Natural killer cell (primary cell): ENCODE measurements around the genes OOSP2 and MS4A4E.

- PRO-cap, result no peak
Observed at GRCh38 chr11:58619252-58620068, 3.0 kb upstream of the CNTF start.

DNA sequence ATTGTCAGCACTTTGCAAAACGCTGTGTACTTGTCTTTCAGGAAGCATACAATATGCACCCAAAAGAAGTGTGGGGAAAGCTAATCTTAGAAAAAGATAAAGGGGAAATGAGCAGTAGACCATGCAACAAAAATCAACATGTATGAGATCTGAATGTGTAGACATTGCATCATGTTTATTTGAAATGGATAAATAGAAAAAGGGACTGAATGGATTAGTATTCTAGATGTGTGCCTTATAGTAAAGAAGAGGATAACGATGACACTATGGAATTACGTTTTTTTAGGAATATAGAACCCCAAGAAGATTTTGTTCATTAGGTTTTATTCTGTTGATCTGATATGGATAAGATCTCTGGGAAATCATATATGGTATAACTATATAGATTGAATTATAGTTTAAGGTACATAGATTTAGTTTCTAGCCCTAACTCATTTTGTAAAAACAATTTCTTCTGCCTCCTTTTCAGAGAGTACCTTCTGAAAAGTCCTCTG is 4.7 kb downstream of the CNTF start:
- PRO-cap, result no peak

GRCh38 chr11:58674522-58675016 is 52.1 kb downstream of the CNTF start:
- PRO-cap, result no peak

DNA sequence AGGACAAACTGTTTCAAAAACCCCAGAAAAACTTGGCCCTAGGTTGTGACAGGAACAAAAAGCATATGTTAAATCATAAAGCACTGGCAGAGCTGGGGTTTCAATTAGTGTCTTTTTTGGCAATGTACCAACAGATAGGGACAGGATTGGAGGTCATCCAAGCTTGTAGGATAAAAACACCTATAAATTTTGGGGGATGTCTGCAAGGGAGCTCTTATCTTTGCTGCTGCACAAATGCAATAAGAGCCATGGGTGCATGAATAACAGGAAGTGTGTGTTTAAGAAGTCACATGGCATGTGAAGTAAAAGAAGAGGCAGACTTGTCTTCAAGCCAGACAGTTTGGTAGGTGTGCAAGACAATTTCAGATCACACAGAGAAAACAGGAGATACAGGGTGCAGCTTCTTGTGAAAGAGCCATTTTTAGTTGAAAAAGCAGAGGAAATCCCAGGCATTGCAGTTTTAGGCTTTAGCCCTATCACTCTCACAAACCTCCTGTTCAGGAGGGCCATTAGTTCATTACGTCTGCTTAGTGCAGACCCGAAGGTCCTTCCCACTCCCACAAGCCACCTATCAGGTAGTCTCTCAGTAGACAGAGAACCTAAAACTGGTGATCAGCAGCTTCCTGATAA is 4.6 kb downstream of the GLYAT start:
- PRO-cap, result unidirectional peak, plus-strand start at position 370 of the sequence

GRCh38 chr11:58762237-58762757 is 30.6 kb upstream of the GLYAT start:
- PRO-cap, result no peak

DNA sequence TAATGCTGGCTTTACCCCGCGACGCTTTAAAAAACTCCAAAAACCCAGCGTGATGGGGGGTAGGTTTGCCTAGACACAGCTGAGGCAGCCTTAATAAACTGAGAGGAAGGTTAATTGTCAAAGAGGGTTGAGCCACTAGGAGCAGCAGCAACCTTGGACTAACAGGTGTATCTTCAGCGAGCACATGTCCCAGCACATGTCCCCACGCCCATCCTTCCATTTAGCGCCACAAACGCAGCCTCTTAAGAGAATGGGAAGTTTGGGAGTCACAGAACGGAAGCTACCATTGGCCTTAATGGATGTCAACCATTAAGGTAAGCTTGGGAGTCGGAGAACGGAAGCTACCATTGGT is 24.1 kb downstream of the GLYATL1 start:
- PRO-cap, result no peak

DNA sequence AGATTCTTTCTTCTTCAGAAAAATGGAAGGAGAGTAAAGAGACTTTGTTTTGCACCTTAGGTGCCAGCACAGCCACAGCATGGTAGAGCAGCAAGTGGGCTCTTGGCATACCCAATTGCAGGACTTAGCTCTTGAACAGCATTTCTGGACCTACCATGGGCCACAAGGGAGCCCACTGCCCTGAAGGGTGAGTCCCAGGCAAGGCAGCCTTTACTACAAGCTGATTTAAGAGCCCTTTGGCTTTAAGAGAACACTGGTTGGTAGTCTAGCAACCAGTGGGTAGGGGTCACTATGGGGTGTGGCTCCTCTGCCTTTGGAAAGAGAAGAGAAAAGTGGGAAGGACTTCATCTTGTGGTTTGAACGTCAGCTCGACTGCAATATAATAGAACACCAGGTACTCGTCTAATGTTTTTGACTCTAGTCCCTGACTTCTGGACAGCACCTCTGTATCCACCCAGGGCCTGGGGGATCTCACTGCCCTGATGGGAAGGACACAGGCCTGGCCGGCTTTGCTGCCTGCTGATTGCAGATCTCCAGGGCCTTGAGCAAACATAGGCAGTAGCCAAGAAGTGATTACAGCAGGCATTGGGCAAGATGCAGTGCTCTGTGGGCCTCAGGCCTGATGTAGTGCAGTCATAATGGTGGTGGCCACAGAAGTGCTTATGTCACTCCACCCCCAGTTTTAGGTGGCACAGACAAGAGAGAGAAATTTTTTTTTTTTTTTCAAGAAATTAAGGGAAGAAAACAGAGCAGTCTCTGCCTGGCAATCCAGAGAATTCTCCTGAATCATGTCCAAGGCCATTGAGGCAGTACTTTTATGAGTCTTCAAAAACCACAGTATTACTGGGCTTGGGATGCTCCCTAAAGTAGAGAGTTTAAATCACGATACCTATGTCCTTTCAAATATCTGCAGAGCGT is 73.3 kb upstream of the GLYATL1B start:
- PRO-cap, result no peak

DNA sequence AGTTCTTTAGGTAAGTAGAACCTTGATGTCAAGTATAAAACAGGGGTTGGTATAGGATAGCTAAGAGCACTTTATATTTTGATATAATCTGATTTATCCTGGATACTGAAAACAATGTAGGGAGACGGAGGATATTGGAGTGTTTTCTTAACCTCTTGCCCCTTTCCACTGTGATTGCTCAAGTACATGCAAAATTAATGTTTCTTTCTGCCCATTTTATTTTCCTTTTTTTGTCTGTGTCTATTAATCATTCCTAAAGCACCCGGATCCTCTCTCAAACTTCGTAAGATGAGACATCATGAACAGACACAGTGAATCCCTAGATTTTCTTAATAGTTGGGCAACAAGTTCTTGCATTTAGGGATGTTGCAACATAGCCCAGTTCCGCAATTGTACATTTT is 2.8 kb downstream of the FAM111A start:
- PRO-cap, result no peak

- PRO-cap, result no peak
Observed at GRCh38 chr11:59175638-59176054, 3.7 kb downstream of the DTX4 start.

DNA sequence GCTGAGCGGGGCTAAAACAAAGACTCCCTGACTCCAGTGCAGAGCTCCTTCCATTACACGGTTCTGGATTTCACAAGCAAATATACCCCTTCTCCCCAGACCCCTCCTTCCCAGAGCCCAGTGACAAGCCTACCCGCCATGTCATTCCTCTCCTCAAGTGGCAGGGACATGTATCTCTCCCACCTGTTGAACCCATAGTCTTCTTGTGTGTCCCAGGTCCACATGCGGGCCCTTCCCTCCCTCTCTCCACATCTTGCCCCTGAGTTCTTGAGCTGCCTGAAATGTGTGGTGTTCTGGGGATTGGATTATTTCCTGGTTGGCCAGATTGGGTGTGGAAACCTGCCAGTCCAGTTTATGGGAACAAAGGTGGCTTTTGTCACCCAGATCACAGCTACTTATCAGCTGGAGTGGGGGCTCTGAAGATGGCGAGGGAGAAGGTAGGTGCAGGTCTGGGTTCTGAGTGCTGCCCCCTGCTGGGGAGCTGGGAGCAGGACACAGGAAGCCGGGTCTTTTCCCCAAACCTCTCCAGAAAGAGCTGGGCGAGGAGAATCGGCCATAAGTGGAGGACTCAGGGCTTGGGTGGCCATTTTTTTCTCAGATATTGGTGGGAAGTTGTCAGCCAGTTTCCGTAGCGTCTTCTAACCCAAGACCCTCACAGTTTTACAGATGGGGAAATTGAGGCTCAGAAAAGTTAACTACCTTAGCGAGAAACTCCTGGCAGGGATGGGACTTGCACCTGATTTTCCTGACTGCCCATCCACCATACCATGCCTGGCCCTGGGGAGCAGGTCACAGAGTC is 14.3 kb downstream of the DTX4 start:
- PRO-cap, result no peak

DNA sequence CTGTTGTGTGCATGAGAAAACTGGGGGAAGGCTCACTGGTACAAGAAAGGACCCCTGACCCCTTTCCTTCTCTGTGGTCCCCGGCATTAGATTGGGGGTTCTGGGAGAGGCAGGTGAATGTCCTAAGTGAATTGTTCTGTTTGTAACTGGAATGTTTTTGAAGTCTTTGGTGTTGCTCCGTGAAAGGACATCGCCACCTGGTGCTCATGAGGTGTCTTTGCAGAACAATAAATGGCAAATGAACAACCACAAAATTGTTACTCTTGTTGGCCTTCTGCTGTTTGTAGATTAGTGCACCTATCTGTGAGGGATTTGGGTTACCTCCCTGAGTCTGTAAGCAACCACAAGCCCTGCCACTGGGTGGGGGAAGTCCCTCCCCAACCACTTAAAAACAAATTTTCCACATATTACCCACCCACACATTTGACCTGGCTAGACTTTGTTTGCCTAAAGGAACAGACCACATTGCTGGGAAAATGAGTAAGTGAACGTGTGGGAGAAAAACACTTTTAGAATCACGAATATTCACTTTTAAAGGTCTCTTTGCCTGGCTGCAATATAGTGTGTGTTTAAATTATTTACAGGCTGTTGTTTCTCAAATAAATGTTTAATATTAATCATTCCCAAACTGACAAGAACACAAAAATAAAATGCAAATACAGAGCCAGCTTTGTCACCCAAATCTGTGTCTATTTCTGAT is 4.7 kb downstream of the MPEG1 start:
- PRO-cap, result no peak

DNA sequence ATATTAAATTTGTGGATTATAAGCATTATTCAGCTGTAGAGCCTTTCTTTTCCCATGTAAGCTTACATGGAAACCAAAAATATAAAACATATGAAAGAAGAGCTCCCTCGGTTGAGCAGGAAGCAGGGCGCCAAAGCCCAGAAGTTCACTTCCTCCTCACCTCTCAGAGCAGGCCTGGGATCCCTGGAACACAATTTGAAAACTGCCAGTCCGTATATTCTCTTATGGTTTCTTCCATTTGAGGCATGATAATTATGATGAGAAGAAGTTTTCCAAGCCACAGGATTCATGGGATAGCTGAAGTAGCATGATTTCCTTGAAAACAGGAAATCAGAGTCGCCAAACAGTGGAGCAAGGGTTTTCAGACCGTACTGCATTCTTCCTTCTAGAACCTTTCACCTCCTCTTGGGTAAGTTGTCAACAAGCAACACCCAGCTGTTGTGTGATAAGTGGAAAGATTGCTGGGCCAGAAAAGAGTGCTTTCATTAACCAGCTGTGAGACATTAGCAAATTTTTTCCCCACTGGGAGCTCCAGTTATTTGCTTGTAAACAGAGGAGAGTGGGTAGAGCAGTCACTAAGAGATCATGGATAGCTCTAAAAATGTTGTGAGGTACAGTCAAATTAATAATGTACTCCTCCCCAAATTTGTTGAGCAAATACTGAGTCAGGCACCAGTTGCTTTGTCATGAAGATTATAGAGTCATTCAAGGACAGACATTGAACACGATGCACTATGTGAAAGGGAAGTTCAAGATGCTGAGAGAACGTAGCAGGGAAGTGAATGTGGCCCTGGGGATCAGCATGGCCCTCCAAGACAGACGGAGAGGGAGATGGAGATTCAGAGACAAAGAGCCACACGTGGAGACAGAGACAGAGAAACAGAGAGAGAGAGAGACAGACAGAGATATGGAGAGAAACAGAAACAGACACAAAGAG is 11.7 kb upstream of the MPEG1 start:
- PRO-cap, result no peak

DNA sequence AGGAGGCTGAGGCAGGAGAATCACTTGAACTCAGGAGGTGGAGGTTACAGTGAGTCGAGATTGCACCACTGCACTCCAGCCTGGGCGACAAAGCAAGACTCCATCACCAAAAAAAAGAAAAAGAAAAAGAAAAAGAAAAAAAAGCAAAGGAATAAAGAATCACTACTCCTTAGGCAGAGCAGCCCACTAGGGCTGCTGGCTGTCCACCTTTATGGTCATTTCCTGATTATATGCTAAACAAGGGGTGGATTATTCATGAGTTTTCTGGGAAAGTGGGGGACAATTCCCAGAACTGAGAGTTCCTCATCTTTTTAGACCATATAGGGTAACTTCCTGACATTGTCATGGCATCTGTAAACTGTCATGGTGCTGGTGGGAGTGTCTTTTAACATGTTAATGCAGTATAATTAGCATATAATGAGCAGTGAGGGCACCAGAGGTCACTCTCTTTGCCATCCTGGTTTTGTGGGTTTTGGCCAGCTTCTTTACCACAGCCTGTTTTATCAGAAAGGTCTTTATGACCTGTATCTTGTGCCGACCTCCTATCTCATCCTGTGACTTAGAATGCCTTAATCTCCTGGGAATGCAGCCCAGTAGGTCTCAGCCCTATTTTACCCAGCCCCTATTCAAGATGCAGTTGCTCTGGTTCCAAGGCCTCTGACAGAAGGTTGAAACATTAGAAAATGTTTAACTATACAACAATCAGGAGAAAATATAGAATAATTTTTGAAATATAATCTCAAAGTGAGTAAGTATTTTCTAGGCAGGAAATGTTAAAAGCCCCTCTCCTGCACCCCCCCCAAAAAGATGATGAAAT is 36.5 kb downstream of the OR4D9 start:
- PRO-cap, result no peak

DNA sequence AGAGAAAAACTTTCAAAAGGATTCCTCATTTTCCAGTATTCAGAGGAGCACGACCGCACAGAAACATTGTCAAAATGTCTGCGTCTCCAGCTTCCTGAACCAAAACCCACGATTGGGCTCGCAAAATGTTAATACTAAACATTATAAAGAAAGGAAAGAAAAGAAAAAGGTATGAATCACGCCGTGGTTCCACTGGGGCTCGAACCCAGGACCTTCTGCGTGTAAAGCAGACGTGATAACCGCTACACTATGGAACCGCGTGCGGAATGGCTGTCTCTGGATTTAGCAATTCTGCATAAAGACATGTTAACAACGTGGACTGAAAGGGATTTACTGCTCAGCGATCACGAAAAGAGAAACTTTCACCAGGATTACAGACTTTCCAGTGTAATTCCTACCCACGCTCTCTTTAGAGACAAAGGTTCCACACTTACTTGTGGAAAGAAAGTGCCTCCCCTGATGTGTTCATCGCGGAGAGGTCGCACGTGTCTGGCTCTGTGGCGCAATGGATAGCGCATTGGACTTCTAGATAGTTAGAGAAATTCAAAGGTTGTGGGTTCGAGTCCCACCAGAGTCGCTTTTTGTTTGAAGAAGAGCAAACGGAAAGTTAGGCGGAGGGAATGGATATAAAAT is 39.6 kb downstream of the OR4D9 start:
- PRO-cap, result no peak

DNA sequence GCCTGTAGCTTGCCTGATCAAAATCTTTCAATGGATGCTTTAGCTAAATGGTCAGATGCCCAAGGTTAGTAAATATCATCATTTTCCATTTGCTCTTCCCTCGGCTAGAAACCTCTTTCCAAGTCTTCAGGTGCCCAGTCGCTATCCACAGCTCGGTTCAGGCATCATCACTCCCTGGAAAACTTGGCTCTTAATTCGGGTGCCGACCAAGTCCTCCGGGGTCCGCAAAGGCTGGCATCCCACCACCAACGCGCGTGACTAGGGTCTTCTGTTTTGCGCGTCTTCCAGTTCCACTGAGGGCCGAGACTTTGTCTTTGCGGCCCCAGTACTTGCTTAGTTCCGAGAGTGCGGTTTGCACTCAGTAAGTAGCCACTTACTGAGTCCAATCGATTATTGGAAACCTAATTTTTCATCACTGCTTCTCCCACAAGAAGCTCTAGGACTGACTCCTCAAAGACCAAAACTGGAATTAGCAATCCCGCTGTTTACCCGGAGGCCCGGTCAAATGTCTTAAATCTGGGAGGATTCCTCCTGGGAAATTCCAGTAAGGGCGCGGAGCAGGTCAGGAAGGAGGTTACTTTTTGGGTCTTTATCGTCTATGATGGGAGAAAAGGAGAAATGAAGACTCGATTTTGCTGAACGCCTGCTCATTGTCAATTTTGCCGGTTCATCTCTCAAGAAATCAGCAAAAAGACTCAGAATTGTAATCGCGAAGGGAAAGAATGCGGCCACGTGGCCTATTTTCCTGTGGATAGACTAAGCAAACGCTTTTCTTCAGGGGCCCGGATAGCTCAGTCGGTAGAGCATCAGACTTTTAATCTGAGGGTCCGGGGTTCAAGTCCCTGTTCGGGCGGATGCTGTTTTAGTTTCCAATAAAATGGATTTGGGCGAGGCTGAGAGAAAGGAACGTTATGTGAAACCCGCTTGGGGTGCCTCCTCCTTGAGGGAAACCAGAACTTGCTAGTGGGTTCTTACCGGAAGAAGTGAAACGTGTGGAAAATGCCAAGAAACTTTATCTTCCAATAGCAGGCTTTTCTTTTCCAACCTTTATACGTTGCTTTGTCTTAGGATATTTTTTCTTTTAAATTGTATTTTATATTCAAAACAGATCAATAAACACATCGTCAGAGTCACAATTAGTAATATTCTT is 44.7 kb downstream of the OR4D9 start:
- PRO-cap, result no peak

DNA sequence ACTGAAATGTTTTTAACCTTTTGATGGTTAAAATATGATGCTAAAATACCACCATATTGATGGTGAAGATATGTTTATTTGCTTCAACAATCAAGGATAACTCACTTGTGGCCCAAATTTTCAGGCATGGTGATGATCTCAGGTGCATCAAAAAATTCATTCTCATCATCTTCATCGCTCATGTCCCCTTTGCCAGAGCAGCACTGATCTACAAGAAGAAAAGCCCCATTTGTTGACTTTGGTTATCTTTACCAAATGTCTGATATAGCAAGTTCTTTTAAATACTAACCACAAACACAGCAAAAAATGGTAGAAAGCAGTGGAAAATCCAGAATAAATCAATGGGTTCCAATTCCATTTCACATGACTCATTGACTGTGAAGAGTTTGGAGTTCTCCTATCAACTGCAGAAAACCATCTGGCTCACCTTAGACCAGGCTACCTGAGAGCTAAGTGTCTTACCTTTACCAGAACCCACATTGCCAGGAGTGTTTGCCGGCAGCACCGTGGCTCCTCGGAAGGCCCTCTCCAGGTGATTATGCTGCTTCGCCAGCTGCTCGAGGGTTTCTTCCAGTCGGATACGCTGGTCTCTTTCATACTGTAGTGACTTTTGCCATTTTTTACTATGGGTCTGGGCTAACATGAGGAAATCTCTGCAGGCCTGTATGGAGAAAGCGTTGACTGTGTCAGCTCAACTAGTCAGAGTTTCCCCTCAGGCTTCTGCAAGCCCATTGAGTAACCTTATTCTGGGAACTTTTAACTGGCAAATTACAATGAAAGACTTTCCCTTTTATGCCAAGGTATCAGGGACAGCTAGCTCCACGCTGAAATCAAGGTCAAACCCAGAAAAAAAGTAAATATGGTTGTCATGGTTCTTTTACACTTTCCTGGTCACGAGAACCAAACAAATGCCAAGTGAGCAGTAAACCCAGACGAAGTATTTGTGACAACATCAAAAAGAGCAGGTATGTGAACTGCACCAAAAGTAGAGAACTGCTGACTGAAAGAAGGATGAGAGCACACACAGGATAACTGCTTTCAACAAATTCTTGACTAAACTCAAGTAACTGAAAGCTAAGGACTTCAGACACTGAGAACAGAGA is 14.0 kb downstream of the OSBP start:
- PRO-cap, result no peak

DNA sequence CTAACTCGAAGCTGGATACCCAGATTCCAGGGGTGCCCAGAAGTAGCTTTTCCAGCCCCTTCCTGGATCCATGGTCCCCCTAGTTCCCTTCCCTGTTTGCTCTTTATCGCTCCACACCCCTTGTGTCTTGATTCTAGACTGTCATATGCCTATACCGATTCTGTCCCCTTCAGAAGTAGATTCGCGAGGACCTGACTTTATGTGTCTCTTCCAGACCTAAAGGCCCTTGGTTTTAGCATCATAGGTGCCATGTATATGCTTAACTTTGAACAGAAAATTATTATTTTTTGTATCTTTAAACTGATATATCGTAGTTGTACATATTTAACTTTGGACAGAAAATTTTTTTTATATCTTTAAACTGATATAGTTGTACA is 1.1 kb upstream of the OSBP start:
- PRO-cap, result unidirectional peak, minus-strand start at position 147 of the sequence

DNA sequence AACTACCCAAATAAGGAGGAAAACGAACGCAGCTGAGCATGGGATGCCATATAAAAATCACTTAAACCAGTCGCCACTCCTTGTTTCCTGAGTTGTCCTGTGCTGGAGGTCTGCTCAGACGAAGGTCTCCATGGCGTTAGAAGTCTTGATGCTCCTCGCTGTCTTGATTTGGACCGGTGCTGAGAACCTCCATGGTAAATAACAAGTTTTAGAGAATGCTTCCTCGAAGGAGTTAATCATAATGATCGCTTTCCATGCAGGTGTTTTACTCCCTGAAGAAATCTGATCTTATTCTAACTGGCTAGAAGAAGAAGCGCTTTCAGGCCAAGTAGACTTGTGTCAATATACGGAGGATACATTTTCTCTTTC is at the start of gene OOSP2:
TSS of gene OOSP2 (plus strand) at position 80 of the 369 bp plus-strand sequence.
- PRO-cap, result no peak

DNA sequence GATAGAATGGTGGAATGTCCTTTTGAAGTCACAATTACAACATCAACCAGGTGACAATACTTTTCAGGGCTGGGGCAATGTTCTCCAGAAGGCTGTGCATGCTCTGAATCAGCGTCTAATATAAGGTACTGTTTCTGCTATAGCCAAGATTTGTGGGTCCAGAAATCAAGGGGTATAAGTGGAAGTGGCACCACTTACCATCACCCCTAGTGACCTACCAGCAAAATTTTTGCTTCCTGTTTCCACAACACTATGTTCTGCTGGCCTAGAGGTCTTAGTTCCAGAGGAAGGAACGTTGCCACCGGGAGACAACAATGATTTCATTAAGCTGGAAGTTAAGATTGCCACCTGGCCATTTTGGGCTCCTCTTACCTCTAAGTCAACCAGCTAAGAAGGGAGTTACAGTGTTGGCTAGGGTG is 20.5 kb downstream of the MS4A4E start:
- PRO-cap, result no peak

DNA sequence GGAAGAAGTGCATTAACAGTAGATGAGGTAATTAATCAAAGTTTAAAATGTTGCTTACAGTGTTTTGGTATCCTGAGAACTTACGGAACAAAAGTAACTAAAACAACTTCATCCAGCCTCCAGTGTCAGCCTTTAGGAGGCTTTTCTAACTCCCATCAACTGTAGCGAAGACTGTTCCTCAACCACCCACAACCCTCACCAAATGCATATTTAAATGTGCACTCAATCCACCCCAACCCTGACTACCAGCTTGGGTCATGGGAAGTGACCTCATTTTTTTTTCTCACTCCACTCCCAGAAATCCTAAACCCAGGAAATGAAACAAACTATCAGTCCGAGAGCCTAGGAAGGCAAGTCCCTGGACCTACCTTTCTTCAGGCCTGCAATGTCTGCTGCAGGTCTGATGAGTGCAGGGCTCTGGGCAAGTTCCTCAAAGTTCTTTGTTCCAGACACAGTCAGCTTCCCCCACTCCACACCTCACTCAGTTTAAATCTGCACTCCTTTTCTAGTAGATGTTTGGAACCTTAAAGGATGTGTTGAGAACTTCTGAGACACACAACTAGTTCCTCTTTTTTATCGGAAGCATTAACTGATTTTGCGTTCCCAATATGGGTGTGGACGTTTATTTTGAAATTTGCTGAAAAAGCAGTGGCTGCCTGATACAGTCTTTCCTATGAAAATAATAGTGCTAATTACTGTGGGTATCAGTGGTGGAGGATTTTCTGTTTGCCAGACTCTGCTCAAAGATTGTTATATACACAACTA is at the start of gene MS4A4E:
TSS of gene MS4A4E (minus strand) at position 548 of the 765 bp plus-strand sequence.
- PRO-cap, result no peak